Cardiac ventricle fibroblast (primary cell): ENCODE results near the genes ENO1 and H6PD.

DNA sequence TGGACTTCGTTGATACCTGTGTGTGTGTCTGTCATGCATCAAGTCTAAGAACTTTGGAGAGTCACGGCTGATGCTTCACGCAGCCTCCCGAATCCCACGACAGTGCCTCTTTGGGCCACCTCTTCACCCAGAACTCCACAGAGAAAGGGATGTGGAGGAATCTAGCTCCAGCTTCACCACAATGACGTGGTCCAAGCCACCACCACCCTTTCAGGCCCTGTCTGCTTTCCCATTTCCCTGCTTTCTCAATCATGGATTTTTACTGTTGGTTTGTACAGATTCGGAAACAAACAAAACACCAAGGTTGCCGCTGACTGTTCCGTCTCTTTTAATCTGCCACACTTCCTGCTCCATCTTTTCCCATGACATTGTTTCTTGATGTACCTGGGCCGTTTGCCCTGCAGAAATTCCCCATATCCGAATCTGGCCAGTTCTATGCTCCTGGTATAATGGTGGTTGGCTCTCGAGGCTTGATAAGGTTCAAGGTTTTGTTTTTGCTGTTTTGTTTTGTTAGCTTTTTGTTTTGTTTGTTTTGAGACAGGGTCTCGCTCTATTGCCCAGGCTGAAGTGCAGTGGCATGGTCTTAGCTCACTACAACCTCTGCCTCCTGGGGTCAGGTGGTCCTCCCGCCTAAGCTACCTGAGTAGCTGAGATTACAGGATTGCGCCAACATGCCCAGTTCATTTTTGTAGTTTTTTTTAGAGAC lies 108.9 kb upstream of the ERRFI1 start:
- RAMPAGE, long total RNA = no peak

DNA sequence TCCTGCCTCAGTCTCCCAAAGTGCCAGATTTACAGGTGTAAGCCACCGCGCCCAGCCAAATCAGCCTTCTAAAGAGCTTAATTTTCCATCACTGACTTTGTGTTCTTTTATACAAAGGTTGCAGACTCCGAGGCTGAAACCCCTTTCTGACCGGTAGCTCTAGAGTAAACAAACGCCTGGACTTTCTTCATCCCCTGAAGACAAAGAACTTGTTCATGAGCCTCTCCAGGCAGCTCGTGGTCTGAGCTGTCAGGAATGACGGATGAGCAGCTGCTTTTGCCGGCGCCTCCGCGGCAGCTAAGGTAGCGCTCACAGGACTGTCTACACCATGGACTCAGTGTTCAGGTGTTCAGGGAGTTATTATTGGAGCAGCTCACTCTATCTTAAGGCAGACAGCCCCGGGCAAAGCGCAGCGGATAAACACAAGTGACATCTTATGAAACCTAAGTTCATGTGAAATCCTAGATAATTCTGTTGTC lies 128.5 kb upstream of the ERRFI1 start:
- RAMPAGE, long total RNA = no peak

GRCh38 chr1:8184226-8184651 lies 133.7 kb upstream of the SLC45A1 start:
- RAMPAGE, long total RNA = no peak

- RAMPAGE, long total RNA = no peak
These were observed 99.2 kb upstream of the SLC45A1 start for GRCh38 chr1:8218654-8219126.

GRCh38 chr1:8232035-8232823 lies 85.7 kb upstream of the SLC45A1 start:
- RAMPAGE, long total RNA = no peak

- RAMPAGE, long total RNA = no peak
These were observed 76.4 kb upstream of the SLC45A1 start for GRCh38 chr1:8241540-8241985.

- RAMPAGE, long total RNA = no peak
These were observed 60.3 kb upstream of the SLC45A1 start for GRCh38 chr1:8257619-8258000.

GRCh38 chr1:8259144-8260072 lies 58.5 kb upstream of the SLC45A1 start:
- RAMPAGE, long total RNA = no peak

GRCh38 chr1:8274385-8274843 lies 43.5 kb upstream of the SLC45A1 start:
- RAMPAGE, long total RNA = no peak

DNA sequence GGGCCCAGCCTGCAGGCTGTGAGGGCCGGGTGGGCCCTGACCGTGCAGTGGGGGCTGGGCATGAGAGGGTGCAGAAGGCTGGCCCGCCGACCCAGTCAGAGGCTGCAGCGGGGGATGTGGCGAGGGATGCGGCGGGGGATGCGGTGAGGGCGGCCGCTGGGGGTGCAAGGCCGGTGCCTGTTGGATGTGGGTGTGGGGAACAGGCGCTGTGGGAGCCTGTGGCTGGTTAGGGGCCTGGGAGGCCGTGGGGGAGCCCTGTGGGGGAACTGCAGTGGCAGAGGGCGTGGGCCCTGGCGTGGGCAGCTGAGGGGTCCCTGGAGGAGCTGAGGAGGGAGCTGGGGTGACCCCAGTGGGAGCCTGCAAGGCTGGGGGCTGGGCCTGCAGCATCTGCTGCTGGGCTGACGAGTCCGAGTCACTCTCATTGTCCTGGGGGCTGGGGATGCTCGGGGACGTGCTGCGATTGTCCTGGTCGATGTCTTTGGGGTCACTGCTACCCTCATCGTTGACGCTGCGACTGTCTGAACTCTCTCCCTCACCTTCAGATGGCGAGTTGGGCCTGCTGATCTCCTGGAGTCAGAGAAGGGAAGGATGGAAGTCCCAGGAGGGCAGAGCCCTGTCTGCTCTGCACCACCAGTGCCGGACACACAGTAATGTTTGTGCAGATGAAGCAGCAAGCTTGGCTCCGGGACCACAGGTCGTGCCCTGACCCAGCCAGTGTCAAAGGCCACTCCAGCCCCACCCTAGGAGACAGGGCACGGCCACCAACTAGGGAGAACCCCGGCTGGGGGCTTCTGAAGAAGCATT lies 43.2 kb downstream of the SLC45A1 start:
- RAMPAGE, long total RNA = no peak

DNA sequence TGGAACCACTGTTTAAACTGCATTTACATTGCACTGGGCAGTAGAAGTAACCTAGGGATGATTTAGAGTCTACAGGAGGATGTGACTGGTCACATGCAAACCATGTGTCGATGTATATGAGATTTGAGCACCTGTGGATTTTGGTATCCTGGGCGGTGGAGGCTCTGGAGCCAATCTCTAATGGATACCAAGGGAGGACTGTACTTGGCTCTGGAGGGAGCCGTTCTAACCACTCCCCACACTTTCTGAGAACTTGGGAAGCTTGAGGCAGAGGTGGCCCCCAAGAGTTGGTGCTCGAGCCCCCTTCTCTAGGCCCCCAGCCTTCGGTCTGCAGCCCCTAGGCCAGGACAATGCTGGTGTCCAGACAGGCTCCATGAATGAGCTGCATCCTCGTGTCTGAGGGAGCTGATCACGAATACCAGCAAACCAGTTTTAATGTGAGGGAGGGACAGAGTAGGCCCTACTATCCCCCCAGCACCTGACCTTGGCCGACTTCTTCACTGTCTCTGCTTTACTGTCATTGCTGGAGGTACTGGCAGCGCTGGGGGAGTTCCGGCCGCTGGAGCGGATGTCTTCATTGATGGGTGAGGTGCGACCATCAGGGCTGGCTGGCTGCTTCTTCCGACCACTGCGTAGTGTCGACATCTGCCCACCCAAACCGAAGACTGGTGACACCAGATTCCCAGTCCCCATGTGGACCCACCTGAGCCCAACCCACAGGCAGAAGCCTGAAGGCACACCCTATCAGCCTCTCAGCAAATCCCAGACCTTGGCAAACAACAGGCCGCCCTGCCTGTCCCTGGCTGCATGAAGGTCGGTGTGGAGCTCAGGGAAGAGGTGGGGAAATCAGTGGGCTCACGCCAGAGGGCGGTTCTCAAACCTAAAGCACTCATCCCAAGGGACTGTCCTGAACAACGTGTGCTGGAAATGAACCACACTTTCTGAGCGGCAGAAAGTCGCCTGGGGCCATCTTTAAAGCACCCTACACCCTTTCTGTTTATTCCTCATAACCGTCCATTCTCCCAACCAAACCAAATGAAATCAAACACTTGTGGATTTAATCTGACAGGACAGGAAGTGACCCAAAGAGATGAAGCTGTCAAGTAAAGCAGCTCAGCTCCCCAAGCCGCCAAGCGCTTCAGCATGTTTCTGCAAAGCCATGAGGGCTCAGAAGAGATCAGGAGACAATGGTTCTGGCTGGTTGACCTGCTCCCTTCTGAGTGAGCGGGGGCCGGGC lies 44.7 kb downstream of the SLC45A1 start:
- RAMPAGE, long total RNA = no peak

DNA sequence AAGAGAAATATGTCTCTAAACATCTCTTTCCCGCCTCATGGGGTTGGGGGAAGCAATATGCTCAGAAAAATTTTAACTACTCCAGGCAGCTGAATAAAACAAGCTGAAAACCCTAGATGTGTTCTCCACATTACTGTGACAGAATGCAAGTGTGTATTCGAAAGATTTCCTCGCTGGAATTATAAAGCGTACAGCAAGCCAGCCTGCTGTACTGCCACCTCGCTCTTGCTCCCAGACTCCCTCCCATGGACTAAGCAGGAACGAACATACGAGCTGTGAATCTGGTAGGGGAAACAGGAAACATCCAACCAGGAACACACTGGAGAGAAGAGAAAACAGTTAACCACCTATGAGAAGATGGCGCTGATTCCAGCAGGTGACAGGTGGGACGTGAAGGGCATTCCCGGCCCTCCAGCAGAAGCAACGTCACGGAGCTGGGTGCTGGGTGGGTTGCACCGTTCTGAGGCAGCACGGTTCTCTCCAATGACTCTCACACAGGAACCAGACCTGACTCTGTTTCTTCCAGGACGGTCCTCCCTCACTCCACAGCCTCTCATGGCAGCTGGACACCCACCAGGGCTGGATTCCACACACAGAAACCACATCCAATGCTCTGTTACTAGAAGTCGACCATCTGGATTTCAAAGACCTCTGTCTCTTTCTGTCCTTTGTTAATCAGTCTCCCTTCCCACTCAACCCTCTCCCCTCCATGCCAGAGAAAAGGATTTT lies 219.3 kb downstream of the RERE start:
- RAMPAGE, long total RNA = no peak

DNA sequence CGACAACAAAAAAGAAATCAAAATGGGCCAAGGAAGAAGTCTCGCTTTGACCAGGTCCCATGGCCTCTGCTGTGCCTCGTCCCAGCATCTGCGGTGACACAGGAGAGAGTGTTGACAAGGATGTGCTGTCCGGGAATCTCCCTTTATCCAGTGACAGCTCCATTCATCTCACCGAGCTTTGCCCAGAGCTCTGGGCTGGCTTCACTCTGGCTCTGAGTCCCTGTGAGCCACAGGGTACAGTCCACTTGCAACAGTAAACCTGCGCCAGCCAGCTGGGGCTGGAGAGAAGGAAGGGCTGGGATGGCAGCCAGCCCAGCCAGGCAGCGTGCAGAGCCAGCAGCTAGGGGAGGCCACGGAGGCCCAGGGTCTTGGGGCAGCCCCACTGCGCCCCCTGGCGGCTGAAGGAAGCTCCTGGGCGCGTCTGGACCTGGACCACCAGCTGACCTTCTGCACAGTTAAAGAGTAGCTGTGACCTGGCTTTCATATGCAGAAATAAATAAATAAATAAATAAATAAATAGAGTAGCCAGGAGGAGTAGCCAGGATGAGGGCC lies 29.7 kb downstream of the ENO1 start:
- RAMPAGE, long total RNA = no peak

- RAMPAGE, long total RNA = start-site peak on the minus strand at chr1:8878601-8878699, 7,084 and 671 reads in 2 replicates
These were observed at the start of gene ENO1 for GRCh38 chr1:8878550-8879594. TSS of gene ENO1 (minus strand) at chr1:8878686.

DNA sequence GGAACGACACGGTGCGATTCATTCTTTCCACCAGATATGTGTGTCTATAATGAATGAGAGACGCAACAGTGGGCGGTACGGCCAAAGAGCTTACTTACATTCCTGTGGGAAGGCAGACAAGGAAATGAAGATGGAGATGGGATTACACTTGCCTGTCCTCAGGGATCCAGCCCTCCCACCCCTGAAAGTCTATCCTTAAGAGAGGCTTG lies 31.4 kb downstream of the CA6 start:
- RAMPAGE, long total RNA = no peak

DNA sequence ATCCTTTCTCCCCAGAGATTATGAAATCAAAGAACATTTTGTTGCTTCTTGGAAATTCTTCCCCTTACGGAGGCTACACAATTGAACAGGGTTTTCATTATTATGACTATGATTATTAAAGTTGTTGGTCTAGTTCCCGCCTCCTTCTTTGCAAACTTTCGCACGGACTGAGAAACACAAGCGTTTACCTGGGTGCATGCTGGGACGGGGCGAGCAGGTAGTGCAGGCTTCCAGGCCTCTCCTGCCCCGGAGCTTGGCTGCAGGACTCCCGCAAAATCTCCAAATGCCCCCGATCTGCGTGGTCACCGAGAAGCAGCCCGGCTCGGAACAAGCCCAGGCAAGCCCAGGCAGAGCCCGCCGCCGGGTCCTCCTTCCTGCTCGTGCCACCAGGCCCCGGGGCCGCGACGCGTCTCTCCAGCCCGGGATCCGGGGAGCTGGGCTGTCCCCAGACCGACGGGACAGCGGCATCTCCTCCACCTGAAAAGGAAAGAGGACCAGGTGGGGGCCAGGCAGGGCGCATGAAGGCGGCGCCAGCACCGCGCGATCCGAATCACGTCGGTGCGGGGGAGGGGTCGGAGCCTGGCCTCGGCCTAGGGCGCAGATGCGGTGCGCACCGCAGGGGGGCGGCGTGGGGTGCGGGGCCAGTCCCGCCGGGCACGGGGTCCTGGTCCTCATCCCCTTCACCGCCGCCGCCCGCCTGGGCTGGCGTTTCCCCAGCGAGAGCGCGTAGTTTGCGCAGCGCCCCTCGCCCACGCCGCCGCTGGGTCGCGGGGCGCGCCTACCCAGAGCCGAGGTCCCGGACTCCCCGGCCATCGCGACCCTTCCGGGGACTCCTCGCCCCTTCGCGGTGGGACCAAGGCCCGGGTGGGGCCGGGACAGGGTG lies 52.5 kb upstream of the H6PD start:
- RAMPAGE, long total RNA = no peak

GRCh38 chr1:9234706-9235787 lies at the start of gene H6PD:
TSS of gene H6PD (plus strand) at chr1:9234774.
- RAMPAGE, long total RNA = no peak

DNA sequence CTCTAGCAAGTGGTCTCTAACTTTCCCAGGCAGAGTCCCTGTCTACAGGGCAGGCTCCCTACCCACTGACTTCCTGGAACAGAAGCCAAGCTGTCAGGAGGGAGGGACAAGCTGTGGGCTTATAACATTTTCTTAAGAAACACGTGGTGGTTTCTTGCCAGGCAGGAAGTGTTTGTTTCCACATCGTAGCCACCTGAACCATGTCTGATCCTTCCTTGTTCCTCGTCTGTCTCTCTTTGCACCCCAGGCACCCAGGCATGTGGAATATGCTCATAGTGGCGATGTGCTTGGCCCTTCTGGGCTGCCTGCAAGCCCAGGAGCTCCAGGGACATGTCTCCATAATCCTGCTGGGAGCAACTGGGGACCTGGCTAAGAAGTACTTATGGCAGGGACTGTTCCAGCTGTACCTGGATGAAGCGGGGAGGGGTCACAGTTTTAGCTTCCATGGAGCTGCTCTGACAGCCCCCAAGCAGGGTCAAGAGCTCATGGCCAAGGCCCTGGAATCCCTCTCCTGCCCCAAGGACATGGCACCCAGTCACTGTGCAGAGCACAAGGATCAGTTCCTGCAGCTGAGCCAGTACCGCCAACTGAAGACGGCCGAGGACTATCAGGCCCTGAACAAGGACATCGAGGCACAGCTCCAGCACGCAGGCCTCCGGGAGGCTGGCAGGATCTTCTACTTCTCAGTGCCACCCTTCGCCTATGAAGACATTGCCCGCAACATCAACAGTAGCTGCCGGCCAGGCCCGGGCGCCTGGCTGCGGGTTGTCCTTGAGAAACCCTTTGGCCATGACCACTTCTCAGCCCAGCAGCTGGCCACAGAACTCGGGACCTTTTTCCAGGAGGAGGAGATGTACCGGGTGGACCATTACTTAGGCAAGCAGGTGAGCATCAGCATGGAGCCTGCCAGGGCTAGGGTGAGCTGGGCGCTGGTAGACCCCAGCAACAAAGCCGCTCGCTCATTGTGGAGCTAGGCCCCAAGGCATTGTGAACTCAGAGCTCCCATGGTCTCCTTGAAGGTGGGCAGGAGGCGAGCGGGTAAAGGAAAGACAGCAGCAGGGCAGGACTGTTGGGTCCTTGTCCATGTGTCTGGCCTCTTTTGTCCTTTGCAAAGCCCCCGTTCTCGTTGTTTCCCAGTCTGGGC lies 10.5 kb downstream of the H6PD start:
- RAMPAGE, long total RNA = no peak

- RAMPAGE, long total RNA = no peak
These were observed 23.8 kb upstream of the SPSB1 start for GRCh38 chr1:9268826-9269314.

DNA sequence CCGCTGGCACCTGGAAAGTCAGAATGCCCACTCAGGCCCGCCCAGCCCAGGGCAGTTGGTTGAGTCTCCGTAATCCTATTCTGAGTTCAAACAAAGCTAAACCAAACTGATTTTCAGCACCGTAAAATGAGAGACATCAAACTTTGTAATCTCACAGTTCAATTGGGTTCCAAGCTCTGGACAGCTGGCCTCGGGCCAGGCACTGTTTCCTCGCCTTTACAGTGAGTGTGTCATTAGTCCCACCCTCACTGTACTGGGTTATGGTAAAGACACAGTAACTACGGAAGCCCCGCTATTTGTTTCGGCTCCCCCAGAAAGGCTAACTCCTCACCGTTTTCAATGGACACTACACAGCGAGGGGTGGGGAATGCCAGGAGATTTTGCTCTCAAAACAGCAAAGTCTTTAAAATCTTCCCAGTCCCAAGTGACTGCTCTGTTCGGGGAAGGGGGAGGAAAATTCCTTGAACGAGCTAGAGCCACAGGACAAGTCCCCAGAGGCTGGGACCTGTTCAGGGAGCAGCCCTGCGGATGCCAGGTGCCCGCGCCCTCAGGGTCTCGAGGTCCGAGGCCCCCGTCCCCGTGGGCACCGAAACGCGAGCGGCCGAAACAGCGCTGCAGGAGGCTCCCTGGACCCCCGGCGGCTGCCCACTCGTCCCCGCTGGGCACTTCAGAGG lies 751 bp upstream of the SPSB1 start:
- RAMPAGE, long total RNA = no peak